K562 (cell line): ENCODE data around the gene IL2RA.

DNA sequence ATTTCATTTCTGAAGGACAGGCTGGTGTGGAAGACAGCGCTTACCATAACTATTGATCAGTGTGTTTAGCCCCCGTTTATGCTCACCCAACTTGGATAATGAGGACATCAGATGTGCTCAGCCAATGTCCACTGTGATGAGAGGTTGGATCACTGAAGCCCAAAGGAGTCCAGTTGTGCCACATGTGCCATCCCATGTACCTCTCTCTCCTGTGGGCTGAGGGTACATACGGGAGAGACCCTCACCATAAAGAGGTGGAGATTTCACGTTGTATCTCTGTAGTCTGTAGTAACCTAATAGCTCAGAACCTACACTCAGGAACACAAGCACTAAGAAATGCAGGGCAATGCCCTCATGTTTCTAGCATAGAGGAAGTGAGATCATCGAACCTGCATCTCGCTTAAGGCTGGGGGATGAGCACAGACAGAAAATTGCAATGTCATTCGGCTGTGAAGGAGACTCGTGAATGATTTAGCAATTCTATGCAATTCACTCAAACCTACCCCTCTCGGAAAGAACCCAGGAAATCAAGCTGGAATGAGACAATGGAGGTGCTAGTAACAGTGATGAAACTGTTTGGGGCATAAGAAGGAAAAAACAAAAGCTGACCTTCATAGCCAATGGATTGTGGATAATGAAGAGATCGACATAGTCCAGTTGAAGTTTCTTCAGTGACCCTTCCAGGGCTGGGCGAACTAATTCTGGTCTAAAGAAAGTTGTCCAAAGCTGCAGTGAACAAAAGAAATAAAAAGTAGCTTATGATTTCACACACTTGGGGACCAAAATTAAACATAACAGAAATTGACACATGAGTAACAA lies 80.4 kb upstream of the UCN3 start:
- RAMPAGE, long total RNA, result no peak
- RRBS, result no CpG with 5 or more reads among the region's 11 CpGs
PRO-cap:
- standard, result no peak
- CoPRO, capped RNA only, 2 experiments, result no peak in any of the 2 experiments
- CoPRO, capped and uncapped RNA, 2 experiments, result no peak in any of the 2 experiments
- CoPRO, uncapped RNA only, 2 experiments, result no peak in any of the 2 experiments
CAGE:
- cytosol, long polyA plus RNA, result no peak
- long polyA plus RNA, result no peak
- nucleolus, long total RNA, result no peak
- nucleus, long polyA plus RNA, result no peak

GRCh38 chr10:5453433-5454424 lies 41.4 kb downstream of the NET1 start:
- RAMPAGE, long total RNA, result no peak
- RRBS, result no CpG with 5 or more reads among the region's 13 CpGs
PRO-cap:
- standard, result no peak
- CoPRO, capped RNA only, 2 experiments, result no peak in any of the 2 experiments
- CoPRO, capped and uncapped RNA, 2 experiments, result peak in 2 of 2 experiments; most common plus-strand start chr10:5453699 (in 1); most common minus-strand start chr10:5453998 (in 1)
- CoPRO, uncapped RNA only, 2 experiments, result peak in 2 of 2 experiments; most common plus-strand start chr10:5453630 (in 1); most common minus-strand start chr10:5453679 (in 1)
CAGE:
- cytosol, long polyA plus RNA, result no peak
- long polyA plus RNA, result no peak
- nucleolus, long total RNA, result no peak
- nucleus, long polyA plus RNA, result no peak

DNA sequence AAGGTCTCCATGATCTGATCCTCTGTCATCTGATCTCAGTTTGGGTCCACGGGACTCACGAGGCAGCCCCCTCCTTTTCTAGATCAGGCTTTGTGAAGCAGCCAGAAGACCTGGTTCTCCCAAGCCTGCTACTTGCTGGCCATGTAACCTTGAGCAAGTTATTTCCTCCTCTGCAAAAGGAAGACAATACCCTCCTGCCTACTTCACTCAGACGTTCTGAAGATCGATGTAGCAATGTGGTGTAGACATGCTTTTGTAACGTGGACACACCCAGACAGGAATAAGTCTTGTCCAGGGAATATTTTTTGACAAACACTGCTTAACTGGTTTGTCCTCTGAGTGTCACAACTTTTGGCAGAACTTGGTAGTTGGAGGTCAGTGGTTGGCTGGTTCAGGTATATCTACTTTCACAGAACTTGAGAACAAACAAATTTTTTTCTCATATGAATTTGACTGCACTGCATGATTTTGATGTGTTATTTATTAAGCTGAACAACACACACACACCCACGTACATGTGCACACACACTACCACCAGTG lies 19.6 kb downstream of the CALML3 start:
- RAMPAGE, long total RNA, result no peak
- RRBS, result no CpG with 5 or more reads among the region's 6 CpGs
PRO-cap:
- standard, result no peak
- CoPRO, capped RNA only, 2 experiments, result no peak in any of the 2 experiments
- CoPRO, capped and uncapped RNA, 2 experiments, result no peak in any of the 2 experiments
- CoPRO, uncapped RNA only, 2 experiments, result no peak in any of the 2 experiments
CAGE:
- cytosol, long polyA plus RNA, result no peak
- long polyA plus RNA, result no peak
- nucleolus, long total RNA, result no peak
- nucleus, long polyA plus RNA, result no peak

DNA sequence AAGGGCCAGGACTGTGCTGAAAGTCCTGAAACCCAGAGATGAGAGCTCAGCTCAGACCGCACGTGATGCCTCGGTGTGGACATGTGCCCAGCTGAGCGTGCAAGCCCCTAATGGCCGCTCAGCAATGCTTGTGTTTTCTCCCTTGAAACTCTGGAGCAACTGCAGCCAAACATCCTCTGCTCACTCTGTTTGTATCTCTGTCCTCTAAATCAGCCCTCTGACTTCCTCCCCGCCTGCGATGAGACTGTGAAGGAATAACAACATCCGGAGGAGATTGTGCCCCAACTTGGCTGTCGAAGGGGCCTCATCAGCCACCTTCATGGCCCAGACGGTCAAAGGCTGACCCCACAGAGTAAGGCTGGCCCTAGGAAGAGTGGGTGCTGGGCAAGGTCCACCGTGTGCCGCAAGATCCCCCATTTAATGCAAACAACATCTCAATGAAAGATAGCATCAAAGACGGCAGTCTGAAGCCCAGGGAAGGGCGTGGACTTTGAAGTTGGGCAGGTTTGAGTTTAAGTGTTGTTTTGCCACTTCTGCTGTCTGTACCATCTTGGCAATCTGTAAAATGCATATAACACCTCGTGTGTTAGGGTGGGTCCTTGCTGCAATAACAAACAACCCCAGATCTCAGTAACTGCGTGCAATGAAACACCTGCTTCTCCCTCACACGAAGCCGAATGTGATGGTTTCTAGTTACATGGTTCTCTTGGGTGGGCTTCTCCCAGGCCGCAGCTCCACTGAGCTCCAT lies 39.9 kb downstream of the CALML3 start:
- RAMPAGE, long total RNA, result no peak
- RRBS, result no CpG with 5 or more reads among the region's 19 CpGs
PRO-cap:
- standard, result no peak
- CoPRO, capped RNA only, 2 experiments, result no peak in any of the 2 experiments
- CoPRO, capped and uncapped RNA, 2 experiments, result no peak in any of the 2 experiments
- CoPRO, uncapped RNA only, 2 experiments, result no peak in any of the 2 experiments
CAGE:
- cytosol, long polyA plus RNA, result no peak
- long polyA plus RNA, result no peak
- nucleolus, long total RNA, result no peak
- nucleus, long polyA plus RNA, result no peak

DNA sequence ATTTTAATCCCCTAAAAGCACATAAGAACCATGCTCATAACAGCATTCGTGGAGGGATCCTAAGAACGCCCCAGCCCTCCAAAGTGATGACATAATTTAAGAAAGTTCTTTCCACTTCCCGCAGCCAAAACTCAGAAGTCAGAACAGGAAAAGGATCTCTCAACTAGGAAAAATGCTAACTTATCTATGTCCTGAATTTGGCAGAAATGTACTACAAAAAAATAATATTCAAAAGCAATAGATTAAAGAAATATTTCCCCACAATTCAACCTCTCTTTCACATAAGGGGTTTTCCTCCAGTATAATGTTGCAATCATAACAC lies 23.1 kb downstream of the ASB13 start:
- RAMPAGE, long total RNA, result no peak
- RRBS, result no CpG with 5 or more reads among the region's 3 CpGs
PRO-cap:
- standard, result no peak
- CoPRO, capped RNA only, 2 experiments, result no peak in any of the 2 experiments
- CoPRO, capped and uncapped RNA, 2 experiments, result no peak in any of the 2 experiments
- CoPRO, uncapped RNA only, 2 experiments, result no peak in any of the 2 experiments
CAGE:
- cytosol, long polyA plus RNA, result no peak
- long polyA plus RNA, result no peak
- nucleolus, long total RNA, result no peak
- nucleus, long polyA plus RNA, result no peak

GRCh38 chr10:5650971-5651517 lies 15.4 kb downstream of the ASB13 start:
- RAMPAGE, long total RNA, result no peak
- RRBS, result no CpG with 5 or more reads among the region's 18 CpGs
PRO-cap:
- standard, result no peak
- CoPRO, capped RNA only, 2 experiments, result no peak in any of the 2 experiments
- CoPRO, capped and uncapped RNA, 2 experiments, result no peak in any of the 2 experiments
- CoPRO, uncapped RNA only, 2 experiments, result no peak in any of the 2 experiments
CAGE:
- cytosol, long polyA plus RNA, result no peak
- long polyA plus RNA, result no peak
- nucleolus, long total RNA, result no peak
- nucleus, long polyA plus RNA, result no peak

- RAMPAGE, long total RNA, result no peak
- RRBS, result no CpG with 5 or more reads among the region's 5 CpGs
PRO-cap:
- standard, result no peak
- CoPRO, capped RNA only, 2 experiments, result no peak in any of the 2 experiments
- CoPRO, capped and uncapped RNA, 2 experiments, result no peak in any of the 2 experiments
- CoPRO, uncapped RNA only, 2 experiments, result peak in 2 of 2 experiments; most common plus-strand start chr10:5766487 (in 1); most common minus-strand start chr10:5766505 (in 1)
CAGE:
- cytosol, long polyA plus RNA, result no peak
- long polyA plus RNA, result no peak
- nucleolus, long total RNA, result no peak
- nucleus, long polyA plus RNA, result no peak
Observed at GRCh38 chr10:5766410-5766972, 46.7 kb downstream of the GDI2 start.

DNA sequence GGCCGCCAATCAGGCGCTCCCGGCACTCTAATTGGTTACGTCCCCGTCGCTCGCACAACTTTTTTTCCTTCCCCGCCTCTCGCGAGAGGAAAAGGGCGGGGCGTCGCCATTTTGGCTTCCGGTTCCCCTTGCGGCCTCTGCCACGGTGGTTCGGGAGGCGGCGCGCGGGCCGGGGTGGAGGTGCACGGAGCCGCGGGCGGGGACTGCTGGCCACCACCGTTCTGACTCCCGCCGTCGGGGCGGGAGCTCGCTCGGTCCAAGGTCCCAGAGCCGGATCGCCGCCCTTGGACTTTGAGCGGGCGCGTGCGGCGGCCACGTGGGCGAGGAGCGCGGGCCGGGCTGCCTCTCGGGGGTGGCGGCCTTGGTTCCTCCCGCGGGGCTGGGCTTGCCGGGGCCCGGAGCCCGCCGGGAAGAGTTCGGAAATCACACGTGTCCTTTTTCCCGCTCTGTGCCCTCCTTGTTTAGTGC lies 321 bp upstream of the GDI2 start:
- RAMPAGE, long total RNA, result no peak
- RRBS, result 1% methylated on average over 39 of the region's 57 CpGs
PRO-cap:
- standard, result bidirectional peak, plus-strand start at position 148 of the sequence, minus-strand start outside the sequence; bidirectional peak, plus-strand start at position 388 of the sequence, minus-strand start at position 381 of the sequence
- CoPRO, capped RNA only, 2 experiments, result peak in 2 of 2 experiments; most common plus-strand start position 219 of the sequence (in 2)
- CoPRO, capped and uncapped RNA, 2 experiments, result peak in 2 of 2 experiments; most common plus-strand start position 128 of the sequence (in 1)
- CoPRO, uncapped RNA only, 2 experiments, result peak in 1 of 2 experiments; most common plus-strand start position 222 of the sequence (in 1)
CAGE:
- cytosol, long polyA plus RNA, result no peak
- long polyA plus RNA, result no peak
- nucleolus, long total RNA, result no peak
- nucleus, long polyA plus RNA, result start-site peak on the plus strand centred at position 115 of the sequence, 61 bp wide, 49 and 44 reads in 2 replicates

DNA sequence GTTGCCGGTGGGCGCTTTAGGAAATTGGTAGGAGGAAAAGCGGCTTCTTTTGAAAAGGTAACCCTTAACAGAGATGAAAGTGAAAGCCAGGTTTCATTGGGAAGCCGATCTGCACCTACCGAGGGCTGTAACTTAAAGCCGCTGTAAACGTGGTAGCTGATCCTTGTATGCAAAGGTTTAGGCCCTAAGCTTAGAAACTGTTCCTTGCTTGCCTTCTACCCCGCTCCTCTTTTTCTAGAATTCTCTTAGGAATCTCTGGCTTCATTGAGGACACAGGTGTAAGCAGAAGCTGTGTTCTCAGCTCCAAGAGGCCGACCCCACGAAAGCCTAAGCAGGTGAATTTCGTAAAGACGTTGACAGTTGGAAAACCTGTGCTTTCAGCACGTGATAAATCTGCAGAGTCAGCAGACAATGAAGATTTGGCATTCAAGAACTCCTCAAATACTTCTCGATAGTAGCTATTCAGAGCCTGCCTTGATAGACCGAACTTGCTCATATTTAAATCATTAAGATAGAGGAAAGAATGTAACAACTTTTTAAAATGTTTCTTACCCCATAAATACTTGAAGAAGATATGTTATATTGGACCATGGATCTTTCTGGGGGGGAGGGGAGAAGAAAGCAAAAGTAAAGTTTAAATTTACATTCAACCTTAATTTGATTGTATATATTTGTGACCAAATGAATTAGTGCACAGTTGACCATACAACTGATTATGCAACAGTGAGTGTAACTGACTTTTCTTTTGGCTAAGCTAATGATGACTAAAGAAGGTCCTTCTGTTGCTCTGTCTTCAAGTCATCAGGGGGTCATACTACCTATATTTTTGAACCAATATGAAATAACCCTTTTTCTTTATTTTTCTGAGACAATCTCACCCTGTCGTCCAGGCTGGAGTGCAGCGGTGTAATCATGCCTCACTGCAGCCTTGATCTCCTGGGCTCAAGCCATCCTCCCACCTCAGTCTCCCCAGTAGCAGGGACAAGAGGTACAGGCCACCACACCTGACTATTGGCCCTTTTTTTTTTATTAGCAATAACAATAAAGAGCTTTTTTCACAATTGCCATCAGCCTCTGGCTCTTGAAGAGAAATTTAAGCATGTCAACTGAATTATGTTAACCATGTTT lies 1.1 kb upstream of the GDI2 start:
- RAMPAGE, long total RNA, result no peak
- RRBS, result 6% methylated on average over 1 of the region's 17 CpGs
PRO-cap:
- standard, result no peak
- CoPRO, capped RNA only, 2 experiments, result peak in 1 of 2 experiments; most common plus-strand start position 404 of the sequence (in 1); most common minus-strand start position 140 of the sequence (in 1)
- CoPRO, capped and uncapped RNA, 2 experiments, result no peak in any of the 2 experiments
- CoPRO, uncapped RNA only, 2 experiments, result peak in 1 of 2 experiments; most common plus-strand start position 180 of the sequence (in 1); most common minus-strand start position 317 of the sequence (in 1)
CAGE:
- cytosol, long polyA plus RNA, result no peak
- long polyA plus RNA, result no peak
- nucleolus, long total RNA, result no peak
- nucleus, long polyA plus RNA, result no peak

GRCh38 chr10:5870030-5870573 lies 19.6 kb downstream of the ANKRD16 start:
- RAMPAGE, long total RNA, result no peak
- RRBS, result no CpG with 5 or more reads among the region's 11 CpGs
PRO-cap:
- standard, result no peak
- CoPRO, capped RNA only, 2 experiments, result no peak in any of the 2 experiments
- CoPRO, capped and uncapped RNA, 2 experiments, result no peak in any of the 2 experiments
- CoPRO, uncapped RNA only, 2 experiments, result no peak in any of the 2 experiments
CAGE:
- cytosol, long polyA plus RNA, result no peak
- long polyA plus RNA, result no peak
- nucleolus, long total RNA, result no peak
- nucleus, long polyA plus RNA, result no peak

DNA sequence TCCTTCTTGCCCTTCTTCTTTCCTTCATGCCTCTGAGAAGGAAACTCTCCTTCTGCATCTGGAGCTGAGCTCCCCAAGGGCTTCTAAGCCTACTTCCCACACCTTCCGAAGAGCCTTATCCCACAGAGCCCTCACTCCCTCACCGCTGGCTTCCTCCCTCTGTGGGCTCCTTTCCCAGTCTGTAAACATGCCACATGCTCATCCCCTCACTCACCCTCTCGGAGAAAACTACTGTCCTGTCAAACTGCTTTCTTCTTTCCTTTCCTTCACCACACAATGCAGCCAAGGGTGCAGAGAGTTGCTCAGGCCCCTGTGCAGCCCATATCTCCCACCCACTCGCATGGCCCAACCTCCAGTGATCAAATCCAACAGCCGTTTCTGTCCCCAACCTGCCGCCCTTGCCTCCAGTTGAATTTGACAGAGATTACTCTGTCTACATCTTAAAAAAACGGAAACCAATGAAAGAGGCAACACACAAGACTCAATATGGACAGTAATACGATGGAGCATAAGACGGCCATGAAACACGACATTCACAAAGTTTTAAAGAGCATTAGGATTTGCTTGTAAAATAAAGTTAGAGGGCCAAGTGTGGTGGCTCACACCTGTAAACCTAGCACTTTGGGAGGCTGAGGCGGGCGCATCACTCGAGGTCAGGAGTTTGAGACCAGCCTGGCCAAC lies 17.9 kb downstream of the ANKRD16 start:
- RAMPAGE, long total RNA, result no peak
- RRBS, result no CpG with 5 or more reads among the region's 13 CpGs
PRO-cap:
- standard, result no peak
- CoPRO, capped RNA only, 2 experiments, result no peak in any of the 2 experiments
- CoPRO, capped and uncapped RNA, 2 experiments, result no peak in any of the 2 experiments
- CoPRO, uncapped RNA only, 2 experiments, result no peak in any of the 2 experiments
CAGE:
- cytosol, long polyA plus RNA, result no peak
- long polyA plus RNA, result no peak
- nucleolus, long total RNA, result no peak
- nucleus, long polyA plus RNA, result no peak

DNA sequence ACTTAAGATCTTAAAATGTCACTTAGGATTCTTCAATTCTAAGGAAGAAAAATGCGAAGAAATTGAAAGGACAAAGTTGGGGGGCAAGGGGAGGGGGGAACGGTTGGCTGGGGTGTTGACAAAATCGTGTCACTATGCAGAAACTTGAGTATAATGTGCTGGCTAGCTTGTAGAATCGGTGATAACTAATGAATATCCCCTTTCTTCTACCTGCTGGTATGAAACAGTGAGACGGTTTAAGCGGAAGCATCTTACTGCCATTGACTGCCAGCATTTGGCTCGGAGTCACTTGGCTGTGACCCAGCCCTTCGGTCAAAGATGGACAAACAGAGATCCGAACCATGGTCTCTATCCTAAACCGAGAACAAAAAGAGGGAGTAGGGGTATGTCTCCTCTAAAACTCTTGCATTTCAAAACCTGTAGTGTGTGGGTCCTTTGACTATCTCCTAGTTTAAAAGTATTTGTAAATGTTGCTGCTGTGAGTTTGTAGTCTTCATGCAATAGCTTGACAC lies 12.8 kb downstream of the FBH1 start:
- RAMPAGE, long total RNA, result no peak
- RRBS, result no CpG with 5 or more reads among the region's 10 CpGs
PRO-cap:
- standard, result no peak
- CoPRO, capped RNA only, 2 experiments, result no peak in any of the 2 experiments
- CoPRO, capped and uncapped RNA, 2 experiments, result no peak in any of the 2 experiments
- CoPRO, uncapped RNA only, 2 experiments, result peak in 1 of 2 experiments; most common plus-strand start position 188 of the sequence (in 1)
CAGE:
- cytosol, long polyA plus RNA, result no peak
- long polyA plus RNA, result no peak
- nucleolus, long total RNA, result no peak
- nucleus, long polyA plus RNA, result no peak

- RAMPAGE, long total RNA, result no peak
- RRBS, result 95% methylated on average over 3 of the region's 19 CpGs
PRO-cap:
- standard, result no peak
- CoPRO, capped RNA only, 2 experiments, result no peak in any of the 2 experiments
- CoPRO, capped and uncapped RNA, 2 experiments, result no peak in any of the 2 experiments
- CoPRO, uncapped RNA only, 2 experiments, result peak in 2 of 2 experiments; most common plus-strand start chr10:5905786 (in 1)
CAGE:
- cytosol, long polyA plus RNA, result no peak
- long polyA plus RNA, result no peak
- nucleolus, long total RNA, result no peak
- nucleus, long polyA plus RNA, result no peak
Observed at GRCh38 chr10:5905731-5906686, 16.0 kb downstream of the FBH1 start.

- RAMPAGE, long total RNA, result no peak
- RRBS, result no CpG with 5 or more reads among the region's 4 CpGs
PRO-cap:
- standard, result no peak
- CoPRO, capped RNA only, 2 experiments, result no peak in any of the 2 experiments
- CoPRO, capped and uncapped RNA, 2 experiments, result no peak in any of the 2 experiments
- CoPRO, uncapped RNA only, 2 experiments, result no peak in any of the 2 experiments
CAGE:
- cytosol, long polyA plus RNA, result no peak
- long polyA plus RNA, result no peak
- nucleolus, long total RNA, result no peak
- nucleus, long polyA plus RNA, result no peak
Observed at GRCh38 chr10:6008839-6009038, 31.4 kb upstream of the IL15RA start.

- RAMPAGE, long total RNA, result no peak
- RRBS, result no CpG with 5 or more reads among the region's 1 CpG
PRO-cap:
- standard, result no peak
- CoPRO, capped RNA only, 2 experiments, result no peak in any of the 2 experiments
- CoPRO, capped and uncapped RNA, 2 experiments, result no peak in any of the 2 experiments
- CoPRO, uncapped RNA only, 2 experiments, result no peak in any of the 2 experiments
CAGE:
- cytosol, long polyA plus RNA, result no peak
- long polyA plus RNA, result no peak
- nucleolus, long total RNA, result no peak
- nucleus, long polyA plus RNA, result no peak
Observed at GRCh38 chr10:6035004-6035203, 27.3 kb downstream of the IL2RA start.

- RAMPAGE, long total RNA, result no peak
- RRBS, result no CpG with 5 or more reads among the region's 4 CpGs
PRO-cap:
- standard, result no peak
- CoPRO, capped RNA only, 2 experiments, result no peak in any of the 2 experiments
- CoPRO, capped and uncapped RNA, 2 experiments, result no peak in any of the 2 experiments
- CoPRO, uncapped RNA only, 2 experiments, result no peak in any of the 2 experiments
CAGE:
- cytosol, long polyA plus RNA, result no peak
- long polyA plus RNA, result no peak
- nucleolus, long total RNA, result no peak
- nucleus, long polyA plus RNA, result no peak
Observed at GRCh38 chr10:6057522-6057821, 4.7 kb downstream of the IL2RA start.

DNA sequence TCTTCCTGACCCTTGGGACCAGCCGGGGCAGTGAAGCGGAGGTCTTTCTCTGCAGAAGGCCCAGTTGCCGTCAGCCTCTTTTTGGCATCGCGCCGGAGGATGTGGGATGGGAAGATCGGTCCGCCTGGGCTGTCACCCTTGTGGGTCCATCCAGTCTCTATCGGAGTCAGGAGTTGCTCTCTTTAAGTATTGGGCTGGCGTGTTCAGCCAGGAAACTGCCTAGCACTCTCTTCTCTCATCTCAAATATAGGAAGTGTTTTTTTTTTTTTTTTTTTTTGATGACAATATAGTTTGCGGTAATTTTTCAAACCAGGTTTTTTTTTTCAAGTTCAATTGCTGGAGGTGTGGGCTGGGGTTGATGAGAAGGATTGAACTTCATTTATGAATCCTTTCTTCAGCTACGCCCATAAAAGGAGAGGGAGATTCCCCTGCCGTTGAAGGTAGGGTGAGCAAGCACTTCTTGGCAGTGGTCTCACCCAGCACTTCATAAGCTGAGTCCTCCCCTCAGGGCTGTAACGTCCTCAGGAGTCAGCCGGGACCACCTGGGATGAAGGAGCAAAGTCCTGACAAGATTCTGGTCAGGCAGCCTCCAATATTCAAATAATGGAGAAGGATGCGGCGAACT lies at the start of gene IL2RA:
TSS of gene IL2RA (minus strand) at position 217 of the 625 bp plus-strand sequence.
- RAMPAGE, long total RNA, result no peak
- RRBS, result 73% methylated on average over 6 of the region's 17 CpGs
PRO-cap:
- standard, result no peak
- CoPRO, capped RNA only, 2 experiments, result no peak in any of the 2 experiments
- CoPRO, capped and uncapped RNA, 2 experiments, result no peak in any of the 2 experiments
- CoPRO, uncapped RNA only, 2 experiments, result no peak in any of the 2 experiments
CAGE:
- cytosol, long polyA plus RNA, result no peak
- long polyA plus RNA, result no peak
- nucleolus, long total RNA, result no peak
- nucleus, long polyA plus RNA, result no peak

GRCh38 chr10:6083563-6084062 lies 5.2 kb upstream of the RBM17 start:
- RAMPAGE, long total RNA, result no peak
- RRBS, result no CpG with 5 or more reads among the region's 11 CpGs
PRO-cap:
- standard, result no peak
- CoPRO, capped RNA only, 2 experiments, result no peak in any of the 2 experiments
- CoPRO, capped and uncapped RNA, 2 experiments, result no peak in any of the 2 experiments
- CoPRO, uncapped RNA only, 2 experiments, result no peak in any of the 2 experiments
CAGE:
- cytosol, long polyA plus RNA, result no peak
- long polyA plus RNA, result no peak
- nucleolus, long total RNA, result no peak
- nucleus, long polyA plus RNA, result no peak